ENCODE measurements around the genes TAPT1, CLRN2, FAM184B and DCAF16.

DNA sequence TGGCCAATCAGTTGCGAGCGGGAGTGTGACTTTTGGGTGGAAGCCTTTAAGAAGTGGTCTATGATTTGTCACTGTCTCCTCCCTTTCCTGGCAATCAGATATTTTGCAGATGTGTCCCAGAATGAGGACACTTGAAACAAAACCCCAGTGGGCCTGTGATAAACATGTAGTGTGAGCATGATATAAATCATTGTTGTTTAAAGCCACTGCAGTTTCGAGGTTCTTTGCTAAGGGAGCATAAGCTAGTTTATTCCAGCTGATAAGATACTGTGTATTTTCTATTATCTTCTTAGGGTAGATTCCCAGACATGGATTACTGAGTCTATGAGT, 11.9 kb downstream of the BST1 start:
- PRO-cap, result no peak
- RAMPAGE, long total RNA, result no peak
- RRBS, result no CpG with 5 or more reads among the region's 3 CpGs

DNA sequence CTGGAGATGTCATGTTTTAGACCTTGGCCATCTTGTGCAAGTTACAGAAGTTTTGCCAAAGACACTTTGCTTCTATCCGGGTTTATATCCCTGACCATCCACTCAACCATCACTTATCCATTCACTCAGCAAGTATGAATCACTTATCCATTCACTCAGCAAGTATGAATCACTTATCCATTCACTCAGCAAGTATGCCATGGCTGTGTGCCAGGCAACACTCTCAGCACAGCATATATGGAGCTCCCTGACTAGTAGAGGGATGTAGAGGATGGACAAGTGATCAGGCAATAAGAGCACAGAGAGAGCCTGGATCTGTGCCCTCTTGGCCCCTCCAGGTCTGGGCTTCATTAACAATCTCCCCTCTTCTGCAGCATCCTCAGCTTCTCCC, 17.2 kb downstream of the FGFBP1 start:
- PRO-cap, result no peak
- RAMPAGE, long total RNA, result no peak
- RRBS, result no CpG with 5 or more reads among the region's 1 CpG

GRCh38 chr4:16142675-16143272, 59.0 kb upstream of the PROM1 start:
- PRO-cap, result no peak
- RAMPAGE, long total RNA, result no peak
- RRBS, result no CpG with 5 or more reads among the region's 3 CpGs

- PRO-cap, result no peak
- RAMPAGE, long total RNA, result no peak
- RRBS, result no CpG with 5 or more reads among the region's 9 CpGs
These were observed 9.6 kb downstream of the TAPT1 start for GRCh38 chr4:16216214-16217509.

GRCh38 chr4:16226376-16227443, at the start of gene TAPT1:
Gene TAPT1 (minus strand): TSS chr4:16226471.
- PRO-cap, result bidirectional peak, plus-strand start at chr4:16226603, minus-strand start at chr4:16226457; bidirectional peak, plus-strand start at chr4:16226669, minus-strand start at chr4:16226673; bidirectional peak, plus-strand start at chr4:16226925, minus-strand start at chr4:16226895
- RAMPAGE, long total RNA, result no peak
- RRBS, result 1% methylated on average over 62 of the region's 136 CpGs

GRCh38 chr4:16817935-16818513, 80.4 kb downstream of the LDB2 start:
- PRO-cap, result no peak
- RAMPAGE, long total RNA, result no peak
- RRBS, result no CpG with 5 or more reads among the region's 3 CpGs

DNA sequence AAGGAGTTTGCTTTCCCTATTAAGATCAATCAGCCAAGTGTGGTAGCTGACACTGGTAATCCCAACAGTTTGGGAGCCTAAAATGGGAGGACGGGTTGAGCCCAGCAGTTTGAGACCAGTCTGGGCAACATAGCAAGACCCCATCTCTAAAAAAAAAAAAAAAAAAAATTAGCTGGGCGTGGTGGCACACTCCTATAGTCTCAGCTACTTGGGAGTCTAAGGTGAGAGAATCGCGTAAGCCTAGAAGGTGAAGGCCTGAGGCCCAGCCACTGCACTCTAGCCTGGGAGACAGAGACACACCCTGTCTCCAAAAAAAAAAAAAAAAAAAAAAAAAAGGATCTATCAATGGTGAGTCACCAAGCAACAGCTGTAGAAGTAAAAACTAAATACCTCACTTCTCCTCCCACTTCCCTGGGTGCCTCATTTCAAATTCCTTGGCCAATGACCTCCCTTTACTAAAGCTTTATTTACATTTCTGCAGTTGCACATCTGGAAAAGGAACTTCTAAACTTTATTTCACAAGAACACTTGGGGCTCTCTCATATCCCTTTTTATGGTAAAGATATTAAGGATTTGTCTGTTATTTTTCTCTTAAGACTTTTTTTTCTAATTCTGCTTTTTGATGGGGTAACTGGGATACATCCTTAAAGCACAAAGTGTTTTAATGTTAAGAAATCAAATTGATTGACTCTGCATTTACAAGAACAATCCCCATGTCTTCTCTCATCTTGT, 54.3 kb downstream of the LDB2 start:
- PRO-cap, result no peak
- RAMPAGE, long total RNA, result no peak
- RRBS, result no CpG with 5 or more reads among the region's 4 CpGs

DNA sequence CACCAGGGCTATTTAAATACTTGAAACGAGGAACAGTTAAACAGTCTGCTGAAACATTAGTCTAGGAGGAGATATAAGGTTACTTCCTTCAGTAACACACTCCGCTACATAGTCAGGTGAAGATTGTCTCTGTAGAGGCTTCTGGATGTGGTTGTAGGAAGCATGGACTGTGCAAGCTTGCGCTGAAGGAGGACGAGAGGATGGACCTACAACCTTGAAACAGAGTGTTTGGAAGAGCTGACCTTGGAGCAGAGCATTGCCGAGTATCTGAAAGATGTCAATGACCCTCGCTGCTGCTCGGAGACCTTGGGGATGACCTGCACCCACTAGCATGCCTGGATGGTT, at the start of gene CLRN2:
Gene CLRN2, plus strand, starts transcription at position 230 of the 345 bp plus-strand sequence.
- PRO-cap, result no peak
- RAMPAGE, long total RNA, result no peak
- RRBS, result no CpG with 5 or more reads among the region's 7 CpGs

GRCh38 chr4:17549150-17549493, 27.9 kb upstream of the LAP3 start:
- PRO-cap, result no peak
- RAMPAGE, long total RNA, result no peak
- RRBS, result no CpG with 5 or more reads among the region's 8 CpGs

DNA sequence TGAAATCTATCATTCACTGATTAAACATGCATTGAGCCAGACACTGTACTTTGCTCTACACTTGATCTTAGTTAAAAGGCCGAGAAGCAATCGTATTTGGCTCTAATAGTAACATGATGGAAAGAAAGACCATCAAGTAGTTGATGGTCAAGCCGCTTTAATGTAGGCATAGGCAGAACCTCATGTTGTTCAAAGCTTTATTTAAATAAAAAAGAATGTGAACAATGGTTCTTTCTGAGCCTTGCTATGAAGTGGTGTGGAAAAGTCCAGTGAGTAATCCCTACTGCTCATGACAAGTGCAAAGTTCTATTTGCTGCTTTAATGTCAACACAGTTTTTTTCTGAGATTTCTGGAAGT, 18.0 kb upstream of the LAP3 start:
- PRO-cap, result no peak
- RAMPAGE, long total RNA, result no peak
- RRBS, result no CpG with 5 or more reads among the region's 3 CpGs

DNA sequence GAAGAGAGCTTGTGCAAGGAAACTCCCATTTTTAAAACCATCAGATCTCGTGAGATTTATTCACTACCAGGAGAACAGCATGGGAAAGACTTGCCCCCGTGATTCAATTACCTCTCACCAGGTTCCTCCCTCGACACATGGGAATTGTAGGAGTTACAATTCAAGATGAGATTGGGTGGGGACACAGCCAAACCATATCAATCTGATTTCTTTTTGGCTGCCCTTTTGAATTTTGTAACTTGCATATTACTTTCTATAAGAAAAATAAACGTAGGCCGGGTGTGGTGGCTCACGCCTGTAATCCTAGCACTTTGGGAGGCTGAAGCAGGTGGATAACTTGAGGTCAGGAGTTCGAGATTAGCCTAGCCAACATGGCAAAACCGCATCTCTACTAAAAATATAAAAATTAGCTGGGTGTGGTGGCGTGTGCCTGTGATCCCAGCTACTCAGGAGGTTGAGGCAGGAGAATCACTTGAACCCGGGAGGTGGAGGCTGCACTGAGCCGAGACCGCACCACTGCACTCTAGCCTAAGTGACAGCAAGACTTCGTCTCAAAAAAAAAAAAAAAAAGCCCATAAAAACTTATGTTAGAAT, 8.5 kb downstream of the MED28 start:
- PRO-cap, result no peak
- RAMPAGE, long total RNA, result no peak
- RRBS, result no CpG with 5 or more reads among the region's 13 CpGs

- PRO-cap, result no peak
- RAMPAGE, long total RNA, result no peak
- RRBS, result no CpG with 5 or more reads among the region's 35 CpGs
These were observed 22.1 kb downstream of the MED28 start for GRCh38 chr4:17636331-17637147.

- PRO-cap, result no peak
- RAMPAGE, long total RNA, result no peak
- RRBS, result no CpG with 5 or more reads among the region's 3 CpGs
These were observed 37.6 kb downstream of the FAM184B start for GRCh38 chr4:17743874-17744136.

DNA sequence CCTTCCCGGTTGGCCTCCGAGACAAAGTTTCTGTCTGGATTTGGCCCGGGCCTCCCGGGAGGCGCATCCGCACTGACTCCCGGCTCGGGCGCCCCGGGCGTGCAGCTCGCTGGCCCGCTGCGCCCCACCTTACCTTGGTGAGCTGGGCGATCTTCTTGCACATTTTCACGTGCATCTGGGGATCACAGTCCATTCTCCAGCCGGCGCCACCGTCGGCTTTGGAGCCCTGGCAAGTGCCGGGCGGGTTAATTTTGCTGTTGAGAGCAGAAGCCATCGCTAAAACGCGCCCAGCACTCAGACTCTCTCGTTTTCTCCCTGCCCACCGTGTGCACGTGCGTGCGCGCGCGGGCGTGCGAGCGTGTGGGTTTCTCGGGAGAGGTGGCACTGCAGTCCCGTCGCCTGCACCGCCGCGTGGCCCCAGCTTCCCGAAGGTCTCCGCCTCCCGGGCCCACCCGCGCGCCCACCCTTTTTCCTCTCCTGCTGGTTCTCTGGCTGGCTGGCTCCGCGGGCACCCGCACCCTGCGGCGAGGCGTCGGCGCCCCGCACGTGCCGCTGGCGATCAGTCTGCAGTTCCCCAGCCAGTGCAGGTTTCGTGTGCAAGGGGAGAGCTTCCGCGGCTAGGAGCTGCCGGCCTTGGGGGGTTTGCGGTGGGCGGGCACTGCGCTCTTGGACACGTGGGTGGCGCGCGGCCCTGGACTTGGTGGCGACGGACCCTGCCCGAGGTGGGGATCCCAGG, at the start of gene FAM184B:
Gene FAM184B, minus strand, starts transcription at position 596 of the 736 bp plus-strand sequence.
- PRO-cap, result no peak
- RAMPAGE, long total RNA, result no peak
- RRBS, result 3% methylated on average over 11 of the region's 74 CpGs

- PRO-cap, result no peak
- RAMPAGE, long total RNA, result no peak
- RRBS, result 9% methylated on average over 7 of the region's 19 CpGs
These were observed 263 bp upstream of the FAM184B start for GRCh38 chr4:17781762-17782005.

GRCh38 chr4:17810000-17811103, at the start of gene DCAF16:
Gene DCAF16 (minus strand): TSS chr4:17810757.
- PRO-cap, result unidirectional peak, minus-strand start at chr4:17810729
- RAMPAGE, long total RNA, result start-site peak on the minus strand at chr4:17810708-17810766, 288 and 178 reads in 2 replicates
- RRBS, result 2% methylated on average over 7 of the region's 72 CpGs

GRCh38 chr4:17857487-17857991, 46.8 kb downstream of the NCAPG start:
- PRO-cap, result no peak
- RAMPAGE, long total RNA, result no peak

GRCh38 chr4:18020453-18021626, 715 bp downstream of the LCORL start:
- PRO-cap, result no peak
- RAMPAGE, long total RNA, result no peak
- RRBS, result 1% methylated on average over 44 of the region's 114 CpGs

DNA sequence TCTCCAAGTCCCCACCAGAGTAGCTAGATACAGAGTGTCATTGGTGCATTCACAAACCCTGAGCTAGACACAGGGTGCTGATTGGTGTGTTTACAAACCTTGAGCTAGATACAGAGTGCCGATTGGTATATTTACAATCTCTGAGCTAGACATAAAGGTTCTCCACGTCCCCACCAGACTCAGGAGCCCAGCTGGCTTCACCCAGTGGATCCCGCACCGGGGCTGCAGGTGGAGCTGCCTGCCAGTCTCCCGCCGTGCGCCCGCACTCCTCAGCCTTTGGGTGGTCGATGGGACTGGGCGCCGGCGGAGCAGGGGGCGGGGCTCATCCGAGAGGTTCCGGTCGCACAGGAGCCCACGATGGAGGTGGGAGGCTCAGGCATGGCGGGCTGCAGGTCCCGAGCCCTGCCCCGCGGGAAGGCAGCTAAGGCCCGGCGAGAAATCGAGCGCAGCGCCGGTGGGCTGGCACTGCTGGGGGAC, 396.6 kb upstream of the LCORL start:
- PRO-cap, result no peak
- RAMPAGE, long total RNA, result no peak
- RRBS, result no CpG with 5 or more reads among the region's 27 CpGs

DNA sequence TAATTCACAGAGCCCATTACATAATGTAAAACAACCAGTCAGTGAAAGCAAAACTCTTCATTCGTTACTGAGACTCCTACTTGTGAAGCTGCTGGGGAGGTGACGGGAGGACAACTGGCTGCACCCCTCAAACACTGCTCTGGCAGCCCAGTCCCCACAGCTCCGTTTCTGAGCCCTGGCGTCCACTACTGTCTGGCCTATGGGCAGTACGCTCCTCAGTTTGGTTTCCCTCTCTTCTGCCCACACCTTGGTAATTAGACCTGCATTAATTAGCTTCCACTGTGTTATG, 795.5 kb upstream of the SLIT2 start:
- PRO-cap, result no peak
- RAMPAGE, long total RNA, result no peak
- RRBS, result no CpG with 5 or more reads among the region's 5 CpGs